ENCODE results near the gene GTPBP2.

DNA sequence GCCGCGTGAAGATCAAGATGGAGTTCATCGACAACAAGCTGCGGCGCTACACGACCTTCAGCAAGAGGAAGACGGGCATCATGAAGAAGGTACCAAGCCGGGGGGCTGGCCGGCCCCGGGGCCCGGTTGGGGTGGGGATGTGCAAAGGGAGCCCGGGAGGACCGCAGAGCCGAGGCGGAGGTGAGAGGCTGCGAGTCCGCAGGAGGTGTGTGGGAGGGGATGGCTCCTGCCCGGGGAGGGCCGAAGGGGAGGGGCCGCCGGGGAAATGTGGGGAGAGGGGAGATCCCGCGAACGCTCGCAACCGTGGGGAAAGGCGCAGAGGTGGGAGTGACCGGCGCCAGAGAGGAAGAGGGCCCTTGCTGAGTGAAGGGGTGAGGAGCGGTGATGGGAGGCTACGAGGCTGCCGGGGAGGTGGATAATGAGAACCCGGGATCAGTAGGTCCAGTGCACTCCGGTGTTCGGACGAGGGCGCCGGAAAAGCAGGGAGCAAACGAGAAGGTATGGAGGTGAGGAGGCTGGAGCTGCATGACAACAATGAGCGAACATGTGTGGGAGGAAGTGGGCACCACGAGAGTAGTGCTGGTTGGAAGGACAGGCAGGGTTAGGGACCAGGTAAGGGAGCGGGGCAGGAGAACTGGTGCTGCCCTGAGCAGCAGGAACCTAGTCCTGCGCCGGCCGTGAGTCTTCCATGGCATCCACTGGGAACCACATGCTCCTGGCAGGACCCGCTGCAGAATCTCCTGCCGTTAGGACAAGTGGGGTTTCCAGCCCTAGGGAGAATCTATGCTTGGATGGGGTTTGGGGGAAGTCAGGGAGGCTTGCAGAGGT lies 1.2 kb downstream of the SRF start:
- PRO-cap = bidirectional peak, plus-strand start at position 310 of the sequence, minus-strand start at position 211 of the sequence; unidirectional peak, minus-strand start at position 700 of the sequence
- RAMPAGE, long total RNA = start-site peak on the plus strand centred at position 656 of the sequence, 382 bp wide, 15 reads

GRCh38 chr6:43172909-43173231 lies 1.8 kb downstream of the SRF start:
- PRO-cap = no peak
- RAMPAGE, long total RNA = no peak

DNA sequence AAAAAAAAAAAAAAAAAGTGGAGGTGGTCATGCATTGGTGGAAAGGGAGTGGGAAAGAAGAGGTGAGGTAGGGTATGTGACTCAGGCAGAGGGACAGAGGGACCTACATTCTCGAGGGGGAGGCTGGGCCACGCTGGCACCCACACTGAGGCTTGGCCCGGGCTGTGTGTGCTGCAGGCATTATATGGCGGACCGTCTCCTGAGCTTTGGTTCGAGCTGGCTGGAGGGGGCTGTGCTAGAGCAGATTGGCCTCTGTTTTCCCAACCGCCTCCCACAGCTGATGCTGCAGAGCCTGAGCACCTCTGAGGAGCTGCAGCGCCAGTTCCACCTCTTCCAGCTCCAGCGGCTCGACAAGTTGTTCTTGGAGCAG lies 23.5 kb downstream of the DNPH1 start:
- PRO-cap = no peak
- RAMPAGE, long total RNA = start-site peak on the plus strand centred at position 243 of the sequence, 88 bp wide, 46 reads

DNA sequence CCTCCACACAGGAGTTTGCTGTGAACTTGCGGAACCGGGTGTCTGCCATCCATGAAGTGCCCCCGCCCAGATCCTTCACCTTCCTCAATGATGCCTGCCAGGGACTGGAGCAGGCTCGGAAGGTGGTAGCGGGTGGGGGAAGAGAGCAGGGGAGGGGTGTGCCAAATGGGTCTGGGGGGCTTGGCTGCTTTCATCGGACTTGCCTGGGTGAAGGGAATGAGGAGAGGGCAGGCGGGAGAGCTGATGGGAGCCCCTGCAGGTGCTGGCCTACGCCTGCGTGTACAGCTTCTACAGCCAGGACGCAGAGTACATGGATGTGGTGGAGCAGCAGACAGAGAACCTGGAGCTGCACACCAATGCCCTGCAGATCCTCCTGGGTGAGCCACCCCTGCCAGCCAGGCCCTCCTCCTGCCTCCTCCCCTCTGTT lies 6.7 kb downstream of the DNPH1 start:
- PRO-cap = no peak
- RAMPAGE, long total RNA = no peak

DNA sequence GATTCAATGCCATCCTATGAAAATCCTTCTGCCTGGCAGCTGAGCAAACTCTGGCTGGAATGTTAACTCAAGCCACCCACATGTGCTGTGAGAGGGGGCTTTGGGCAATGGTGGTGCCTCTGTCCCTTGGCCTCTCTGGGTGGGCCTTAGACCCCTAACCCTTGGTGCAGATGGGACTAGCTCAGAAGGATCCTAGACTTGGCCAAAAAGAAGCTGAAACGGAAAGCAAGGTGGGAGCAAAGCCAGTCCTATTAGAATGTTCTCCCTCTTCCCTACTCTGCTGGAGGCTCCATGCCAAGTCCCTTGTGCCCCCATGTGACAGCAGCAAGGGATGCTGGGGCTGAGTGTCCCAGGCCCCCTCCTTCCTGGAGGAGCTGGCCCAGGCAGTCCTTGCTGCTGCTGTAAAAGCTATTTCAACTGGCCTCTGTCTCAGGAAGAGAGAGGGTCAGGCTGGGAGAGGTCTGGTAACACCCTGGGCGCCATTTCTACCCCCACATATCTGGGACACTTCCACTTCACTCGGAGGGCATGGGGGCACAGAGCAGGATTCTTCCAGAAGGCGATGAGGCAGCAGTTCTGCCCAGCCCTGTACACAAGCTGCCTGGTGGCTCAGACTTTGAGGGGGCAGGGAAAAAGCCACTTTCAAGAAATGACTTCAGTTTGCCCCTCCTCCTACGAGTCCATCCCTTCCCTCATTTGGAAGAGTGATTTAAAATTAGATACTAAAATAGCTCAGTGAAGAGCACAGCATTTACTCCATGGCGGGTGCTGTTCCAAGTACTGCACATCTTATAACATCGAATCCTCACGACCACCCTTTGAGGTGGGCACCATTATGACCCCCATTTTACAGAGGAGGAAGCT lies 25.1 kb downstream of the TTBK1 start:
- PRO-cap = bidirectional peak, plus-strand start at position 416 of the sequence, minus-strand start at position 279 of the sequence; bidirectional peak, plus-strand start at position 754 of the sequence, minus-strand start at position 618 of the sequence
- RAMPAGE, long total RNA = no peak

GRCh38 chr6:43354487-43354941 lies 14.9 kb downstream of the ZNF318 start:
- PRO-cap = no peak
- RAMPAGE, long total RNA = start-site peak on the minus strand at chr6:43354714-43354836, 52 reads

GRCh38 chr6:43455716-43456238 lies 429 bp upstream of the DLK2 start:
- PRO-cap = no peak
- RAMPAGE, long total RNA = no peak

DNA sequence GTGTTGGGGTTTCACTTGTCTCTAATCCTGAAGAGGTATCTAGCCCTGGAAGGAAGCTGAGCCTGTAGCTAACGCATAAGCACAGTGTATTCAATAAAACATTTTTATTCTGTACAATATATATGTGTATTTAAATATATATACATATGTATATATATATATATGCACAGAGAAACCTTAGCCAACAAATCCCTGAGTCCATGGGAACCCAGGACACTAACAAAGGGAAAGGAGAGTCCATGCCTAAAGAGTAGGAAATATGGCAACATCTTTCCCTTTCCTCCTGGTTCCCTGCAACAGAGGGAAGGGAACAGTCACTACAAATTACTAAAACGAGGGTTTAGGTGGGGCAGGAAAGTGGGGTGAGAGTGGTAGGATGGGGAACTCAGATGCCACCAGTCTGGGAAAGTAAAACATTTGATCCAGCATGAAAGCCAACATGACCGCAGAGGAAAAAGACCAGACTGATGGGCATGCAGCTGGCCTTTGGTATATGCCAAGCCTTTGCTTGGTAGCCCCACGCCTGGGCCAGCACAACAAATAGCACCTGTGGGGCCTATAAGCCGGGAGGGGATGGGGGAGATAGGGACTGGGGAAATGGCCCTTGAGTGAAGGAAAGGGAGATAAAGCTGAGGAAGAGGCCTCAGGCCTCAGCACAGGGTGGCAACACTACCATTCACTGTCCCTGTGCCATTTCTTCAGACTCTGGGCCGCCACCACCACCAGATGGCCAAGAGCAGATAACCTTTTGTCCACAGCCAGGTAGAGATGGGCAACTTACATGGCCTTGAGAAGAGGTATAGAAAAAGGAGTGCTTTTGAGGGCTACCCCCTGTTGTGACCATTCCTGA lies 8.4 kb downstream of the GTPBP2 start:
- PRO-cap = no peak
- RAMPAGE, long total RNA = no peak

GRCh38 chr6:43628736-43629321 lies at the start of gene GTPBP2:
Gene GTPBP2 (minus strand): TSS chr6:43629264.
- PRO-cap = bidirectional peak, plus-strand start at chr6:43628913, minus-strand start at chr6:43628868; bidirectional peak, plus-strand start at chr6:43629495, minus-strand start at chr6:43629237
- RAMPAGE, long total RNA = start-site peak on the minus strand at chr6:43629145-43629154, 22 reads

- PRO-cap = no peak
- RAMPAGE, long total RNA = no peak
Measured at GRCh38 chr6:43667083-43668032, 20.2 kb downstream of the MRPS18A start.

GRCh38 chr6:43677667-43678341 lies 9.8 kb downstream of the MRPS18A start:
- PRO-cap = no peak
- RAMPAGE, long total RNA = no peak

GRCh38 chr6:43714322-43714745 lies 26.7 kb upstream of the MRPS18A start:
- PRO-cap = bidirectional peak, plus-strand start at chr6:43714591, minus-strand start at chr6:43714456
- RAMPAGE, long total RNA = no peak

DNA sequence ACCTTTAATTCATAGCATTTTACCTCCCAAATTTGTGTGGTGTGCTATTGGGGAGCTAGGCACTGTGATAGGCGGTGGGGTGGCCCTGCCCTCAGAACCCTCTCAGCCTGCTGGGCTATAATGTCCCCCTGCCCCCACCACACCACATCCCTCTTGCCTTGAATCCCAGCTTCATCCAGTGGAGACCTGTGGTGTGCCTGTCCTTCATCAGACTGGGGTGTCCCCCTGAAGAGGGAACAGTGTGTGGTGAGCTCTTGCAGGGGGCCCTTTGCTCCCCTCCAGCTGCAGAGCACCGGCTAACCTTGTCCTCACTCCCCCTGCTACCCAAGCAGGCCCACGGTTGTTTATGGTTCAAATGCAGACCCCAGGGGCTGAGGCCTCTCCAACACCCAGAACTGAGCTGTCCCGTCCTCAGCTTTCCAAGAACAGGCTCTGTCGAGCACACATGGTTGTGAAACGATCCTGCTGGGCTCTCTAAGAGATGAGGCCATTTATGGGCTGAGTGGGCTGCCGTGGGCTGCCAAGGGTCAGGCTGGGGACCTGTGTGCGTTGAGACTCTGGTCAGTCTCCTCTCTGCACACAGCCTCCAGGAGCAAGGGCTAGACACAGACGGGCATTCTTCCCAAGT lies 26.9 kb upstream of the VEGFA start:
- PRO-cap = no peak
- RAMPAGE, long total RNA = no peak

DNA sequence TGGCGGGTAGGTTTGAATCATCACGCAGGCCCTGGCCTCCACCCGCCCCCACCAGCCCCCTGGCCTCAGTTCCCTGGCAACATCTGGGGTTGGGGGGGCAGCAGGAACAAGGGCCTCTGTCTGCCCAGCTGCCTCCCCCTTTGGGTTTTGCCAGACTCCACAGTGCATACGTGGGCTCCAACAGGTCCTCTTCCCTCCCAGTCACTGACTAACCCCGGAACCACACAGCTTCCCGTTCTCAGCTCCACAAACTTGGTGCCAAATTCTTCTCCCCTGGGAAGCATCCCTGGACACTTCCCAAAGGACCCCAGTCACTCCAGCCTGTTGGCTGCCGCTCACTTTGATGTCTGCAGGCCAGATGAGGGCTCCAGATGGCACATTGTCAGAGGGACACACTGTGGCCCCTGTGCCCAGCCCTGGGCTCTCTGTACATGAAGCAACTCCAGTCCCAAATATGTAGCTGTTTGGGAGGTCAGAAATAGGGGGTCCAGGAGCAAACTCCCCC lies 892 bp upstream of the VEGFA start:
- PRO-cap = no peak
- RAMPAGE, long total RNA = no peak

- PRO-cap = no peak
- RAMPAGE, long total RNA = no peak
Measured at GRCh38 chr6:43784204-43785561, 14.7 kb downstream of the VEGFA start.

DNA sequence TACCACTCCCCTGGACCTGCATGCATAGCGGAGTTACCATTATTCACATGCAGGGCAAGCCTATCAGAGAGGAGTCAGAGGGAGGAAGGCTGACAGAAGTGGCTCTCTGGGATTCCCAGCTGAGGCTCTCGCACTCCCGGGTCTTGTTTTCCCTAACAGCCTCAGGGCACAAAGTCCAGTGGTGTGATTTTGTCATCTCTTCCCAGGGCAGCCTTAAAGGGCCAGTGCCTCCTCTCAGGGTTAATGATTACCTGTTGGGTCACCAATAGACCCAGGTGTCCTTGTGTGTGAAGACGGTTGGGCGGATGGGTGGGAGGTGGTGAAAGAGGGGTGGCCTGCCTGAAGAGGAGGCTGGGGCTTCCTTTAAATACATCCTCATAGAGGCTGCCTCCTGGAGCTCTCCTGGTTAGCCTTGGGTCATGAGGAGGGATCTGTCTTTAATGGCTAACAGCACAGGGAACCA lies 36.4 kb downstream of the VEGFA start:
- PRO-cap = no peak
- RAMPAGE, long total RNA = no peak

DNA sequence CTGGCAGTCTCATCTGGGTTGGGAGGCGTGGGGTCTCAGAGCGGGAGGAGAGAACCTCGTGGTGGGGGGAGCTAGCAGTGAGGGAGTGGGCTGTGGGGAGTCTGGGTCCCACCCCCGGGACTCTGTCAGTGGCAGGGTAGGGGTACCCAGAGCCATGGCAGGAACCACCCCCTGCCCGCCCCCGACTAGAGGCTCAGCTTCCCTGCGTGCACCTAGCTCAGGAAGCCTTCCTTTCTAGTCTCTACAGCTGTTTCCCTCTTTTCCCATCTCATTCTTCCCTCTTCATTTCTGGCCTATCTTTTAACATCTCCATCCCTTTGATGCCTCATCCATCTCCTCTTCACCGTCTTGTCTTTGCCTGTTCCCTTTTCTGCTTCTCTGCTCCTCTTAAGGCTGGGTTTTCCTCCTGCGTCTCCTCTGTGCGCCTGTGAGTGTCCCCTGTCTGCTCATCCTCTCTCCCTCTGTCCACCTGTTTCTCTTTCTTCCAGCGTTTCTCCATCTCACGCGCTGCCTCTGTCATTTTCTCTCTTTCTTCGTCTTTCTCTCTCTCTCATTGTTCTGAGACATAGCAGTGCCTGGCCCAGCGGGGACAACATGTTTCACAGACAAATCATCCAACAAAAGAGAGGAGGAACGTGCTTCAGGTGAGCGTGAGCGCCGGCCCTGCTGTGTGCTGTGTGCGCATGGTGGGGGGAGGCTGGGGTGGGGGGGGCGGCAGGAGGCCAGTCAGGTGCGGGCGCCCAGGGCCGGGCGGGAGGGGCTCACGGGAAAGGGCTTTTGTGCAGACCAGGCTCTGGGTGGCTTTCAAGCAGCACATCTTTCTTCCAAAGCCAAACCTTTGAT lies 121.0 kb downstream of the VEGFA start:
- PRO-cap = no peak
- RAMPAGE, long total RNA = no peak

- PRO-cap = no peak
- RAMPAGE, long total RNA = no peak
Measured at GRCh38 chr6:43972765-43973309, 154.4 kb downstream of the MRPL14 start.

DNA sequence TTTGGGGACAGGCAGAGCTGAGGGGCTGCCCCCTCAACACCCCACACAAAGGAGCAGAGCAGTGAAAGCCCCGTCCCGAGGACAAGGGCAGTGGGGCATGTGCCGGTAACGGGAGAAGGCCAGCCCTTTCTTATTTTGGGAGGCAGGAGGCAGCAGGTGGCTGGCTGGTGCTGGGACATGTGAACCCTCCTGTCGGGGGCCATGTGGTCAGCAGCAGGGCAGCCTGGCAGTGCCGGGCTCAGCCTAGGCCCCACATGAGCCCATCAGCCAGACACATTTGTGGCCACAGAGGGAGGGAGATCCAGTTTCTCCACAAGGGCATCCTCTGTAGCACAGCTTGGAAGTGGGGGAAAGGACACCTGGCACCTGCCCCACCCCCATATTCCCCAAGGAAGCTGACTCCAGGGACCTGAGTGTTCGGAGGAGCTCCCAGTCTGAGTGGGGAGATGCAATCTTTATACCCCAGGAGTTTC lies 137.6 kb downstream of the MRPL14 start:
- PRO-cap = no peak
- RAMPAGE, long total RNA = no peak

DNA sequence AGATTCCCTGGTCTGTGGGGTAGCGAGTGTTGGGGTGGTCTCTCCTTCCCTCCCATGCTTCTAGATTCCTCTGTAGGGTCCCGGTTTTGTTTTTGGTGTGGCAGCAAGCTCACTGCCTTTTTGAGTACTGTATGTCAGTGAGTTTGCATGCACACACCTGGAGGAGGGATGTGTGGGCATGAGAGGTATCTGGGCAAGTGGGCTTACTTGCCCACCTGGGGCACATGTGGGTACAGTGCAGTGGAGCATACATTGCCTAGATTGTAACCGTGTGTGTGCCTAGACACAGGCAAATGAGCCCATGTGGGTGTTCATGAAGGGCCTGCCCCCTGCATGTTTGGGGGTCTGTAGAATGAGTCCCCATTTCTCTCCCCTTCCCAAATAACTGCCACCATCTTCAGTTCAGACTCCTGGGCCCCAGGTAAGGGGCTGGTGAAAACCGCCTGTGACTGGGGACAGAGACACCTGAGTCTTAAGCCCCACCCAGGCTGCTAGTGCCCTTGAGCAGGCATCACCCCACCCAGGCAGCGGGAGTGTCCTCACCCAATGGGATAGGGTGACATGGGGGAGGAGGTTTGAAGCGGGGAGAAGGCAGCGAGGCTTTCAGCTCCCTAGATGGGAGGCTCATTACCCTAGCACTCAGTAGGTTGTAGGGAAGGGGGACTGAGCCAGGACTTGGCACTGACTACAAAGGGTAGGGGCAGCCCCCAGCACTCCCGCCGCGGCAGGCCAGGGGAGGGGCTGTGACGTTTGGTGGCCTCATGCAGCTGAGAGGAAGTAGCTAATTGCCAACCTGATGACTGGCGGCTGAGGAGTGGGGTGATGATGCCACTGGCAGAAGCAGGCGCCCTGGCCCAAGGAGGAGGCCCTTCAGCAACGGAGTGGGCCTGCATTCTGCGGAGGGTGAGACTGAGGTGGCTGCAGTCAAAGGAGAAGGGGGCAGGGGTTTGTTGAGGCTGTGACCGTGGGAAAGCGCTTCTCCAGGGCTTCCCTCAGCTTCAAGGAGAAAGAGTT lies 127.1 kb downstream of the MRPL14 start:
- PRO-cap = no peak
- RAMPAGE, long total RNA = no peak

Data from vagina (tissue), 1 donor.